Bile duct (tissue), 1 donor: ENCODE measurements around the genes SLC25A27, PLA2G7, ADGRF1, CD2AP, ADGRF4, OPN5, DEFB110, DEFB112, TFAP2D and TFAP2B.

GRCh38 chr6:46652465-46653547 lies at the start of gene SLC25A27:
Gene SLC25A27, plus strand, starts transcription at chr6:46652975.
- PRO-cap, result bidirectional peak, plus-strand start at chr6:46652985, minus-strand start at chr6:46652791; bidirectional peak, plus-strand start at chr6:46653151, minus-strand start at chr6:46653194

DNA sequence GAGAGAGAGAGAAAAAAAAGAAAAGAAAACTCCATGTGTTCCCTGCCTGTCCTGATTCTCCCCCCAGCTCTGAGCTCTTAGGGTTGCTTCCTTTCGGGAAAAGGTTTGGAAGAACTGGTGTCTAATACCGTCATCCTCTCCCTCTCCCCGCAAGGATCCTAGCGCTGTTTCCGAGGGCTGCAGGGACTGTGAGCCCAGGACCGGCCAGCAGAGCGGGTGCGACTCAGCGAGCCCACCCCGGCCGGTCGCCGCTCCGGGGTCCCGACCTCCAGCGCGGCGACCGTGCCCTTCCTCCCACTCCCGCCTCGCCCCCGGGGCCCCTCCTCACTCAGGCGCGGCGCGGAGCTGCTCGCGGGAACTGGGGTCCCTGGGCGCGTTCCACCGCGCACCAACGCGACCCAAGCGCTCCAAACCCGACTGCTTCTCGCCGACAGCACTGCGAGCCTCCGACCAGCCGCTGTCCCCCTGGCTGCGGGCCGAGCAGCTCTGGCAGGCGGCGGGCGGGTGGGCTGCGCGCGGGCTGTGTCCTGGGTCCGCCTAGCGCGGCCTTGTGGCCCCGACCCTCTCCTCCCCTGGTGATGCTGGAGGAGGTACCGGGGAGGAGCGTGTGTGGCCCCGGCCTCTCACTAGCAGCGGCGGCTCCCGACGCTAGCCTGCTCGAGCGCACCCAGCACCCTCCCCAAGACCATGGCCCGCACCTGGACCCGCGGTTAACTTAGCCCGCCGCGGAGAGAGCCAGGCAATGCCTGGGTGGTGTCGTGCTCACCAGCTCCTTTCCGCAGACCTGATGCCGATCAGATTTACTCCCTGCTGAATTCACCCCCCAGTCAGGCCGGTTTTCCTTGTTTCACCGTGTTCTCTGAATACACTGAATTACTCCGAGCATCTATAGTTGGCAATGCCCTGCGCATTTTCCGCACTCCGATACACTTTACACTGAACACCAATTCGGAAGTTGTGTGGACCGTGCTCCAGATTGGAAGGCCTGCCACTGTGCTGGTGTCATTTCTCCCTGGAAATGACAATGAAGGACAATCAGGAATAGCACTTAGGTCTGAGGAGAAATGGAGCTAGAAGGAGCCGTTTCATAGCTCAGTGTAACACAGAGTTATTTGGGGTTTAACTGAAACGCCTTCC lies at the start of gene PLA2G7:
TSS of gene PLA2G7 (minus strand) at position 524 of the 1,137 bp plus-strand sequence.
- PRO-cap, result bidirectional peak, plus-strand start at position 186 of the sequence, minus-strand start at position 71 of the sequence; bidirectional peak, plus-strand start at position 626 of the sequence, minus-strand start at position 524 of the sequence

GRCh38 chr6:47041993-47042621 lies at the start of gene ADGRF1:
Gene ADGRF1, minus strand, starts transcription at chr6:47042332.
- PRO-cap, result bidirectional peak, plus-strand start at chr6:47042452, minus-strand start at chr6:47042363

GRCh38 chr6:47083759-47083981 lies 41.5 kb upstream of the ADGRF1 start:
- PRO-cap, result no peak

- PRO-cap, result no peak
These were observed 72.1 kb upstream of the CD2AP start for GRCh38 chr6:47405368-47405974.

DNA sequence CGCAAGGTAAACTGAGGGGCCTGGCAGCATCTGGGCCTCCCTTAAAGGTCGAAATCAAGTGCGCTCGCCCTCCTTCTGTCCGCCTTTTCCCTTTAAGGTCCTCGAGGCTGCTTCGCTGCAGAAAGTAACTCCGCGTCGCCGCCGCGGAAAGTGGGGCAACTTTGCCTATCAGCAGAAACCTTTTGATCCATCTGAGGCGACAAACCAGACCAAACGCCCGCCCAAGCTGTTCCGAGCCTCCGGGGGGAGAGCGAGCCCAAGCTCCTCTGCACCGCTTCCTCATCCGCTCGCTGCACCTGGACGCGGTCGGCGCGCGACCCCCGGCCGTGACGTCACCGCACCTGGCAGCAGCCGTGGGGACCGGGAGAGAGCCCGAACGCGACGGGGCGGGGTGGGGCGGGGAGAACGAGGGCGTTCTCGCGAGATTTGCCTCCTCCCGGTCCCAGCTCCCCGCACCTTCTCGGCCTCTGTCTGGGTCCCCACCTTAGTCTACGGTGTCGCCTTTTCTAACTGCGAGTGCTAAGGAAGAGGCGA lies at the start of gene CD2AP:
TSS of gene CD2AP (plus strand) at position 466 of the 534 bp plus-strand sequence.
- PRO-cap, result bidirectional peak, plus-strand start at position 487 of the sequence, minus-strand start at position 270 of the sequence

DNA sequence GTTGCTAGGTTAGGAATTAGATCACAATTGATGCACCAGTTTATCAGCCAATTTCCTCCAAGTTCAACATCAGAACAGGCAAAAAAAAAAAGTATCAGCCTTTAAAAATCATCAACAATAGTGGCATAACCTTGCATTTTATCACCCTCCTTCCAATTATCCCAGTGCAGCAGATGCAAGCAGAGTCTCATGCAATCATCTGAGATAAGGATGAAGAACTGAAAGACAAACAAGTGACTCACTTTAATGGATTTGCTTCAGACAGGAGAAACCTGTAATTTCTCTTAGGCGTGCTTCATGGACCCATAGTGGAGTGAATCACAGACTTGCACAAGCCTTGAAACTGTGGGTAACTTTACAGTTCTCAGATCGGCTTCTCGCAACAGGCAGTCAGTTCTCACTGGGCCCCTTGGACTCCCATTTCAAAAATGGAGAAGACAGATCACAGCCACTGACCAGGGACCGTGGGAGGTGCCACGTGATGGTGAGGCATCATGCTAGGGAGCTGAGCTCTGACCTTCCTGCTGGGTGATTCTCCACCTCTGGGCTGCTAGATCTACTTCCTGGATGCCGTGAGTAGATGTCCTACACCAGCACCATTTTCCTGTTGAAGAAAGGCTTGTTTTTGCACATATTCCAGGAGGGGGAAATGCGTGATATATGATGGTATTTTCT lies at the start of gene ADGRF4:
TSS of gene ADGRF4 (plus strand) at position 358 of the 675 bp plus-strand sequence.
- PRO-cap, result no peak

- PRO-cap, result no peak
These were observed at the start of gene OPN5 for GRCh38 chr6:47781766-47782211. Gene OPN5, plus strand, starts transcription at chr6:47782032.

GRCh38 chr6:48091044-48091737 lies 19.8 kb downstream of the PTCHD4 start:
- PRO-cap, result no peak

DNA sequence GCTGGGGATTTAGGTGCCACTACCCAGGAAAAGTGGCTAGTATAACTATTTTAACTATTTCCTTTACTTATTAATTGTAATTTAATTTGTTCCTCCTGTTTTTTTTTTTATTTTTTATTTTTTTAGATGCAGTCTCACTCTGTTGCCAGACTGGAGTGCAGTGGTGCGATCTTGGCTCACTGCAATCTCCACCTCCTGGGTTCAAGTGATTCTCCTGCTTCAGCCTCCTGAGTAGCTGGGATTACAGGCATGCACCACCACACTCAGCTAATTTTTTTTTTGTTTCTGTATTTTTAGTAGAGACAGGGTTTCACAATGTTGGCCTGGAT lies 167.4 kb downstream of the MMUT start:
- PRO-cap, result no peak

GRCh38 chr6:49500877-49501280 lies 1.2 kb downstream of the GLYATL3 start:
- PRO-cap, result no peak

GRCh38 chr6:49506608-49507002 lies 6.9 kb downstream of the GLYATL3 start:
- PRO-cap, result no peak

DNA sequence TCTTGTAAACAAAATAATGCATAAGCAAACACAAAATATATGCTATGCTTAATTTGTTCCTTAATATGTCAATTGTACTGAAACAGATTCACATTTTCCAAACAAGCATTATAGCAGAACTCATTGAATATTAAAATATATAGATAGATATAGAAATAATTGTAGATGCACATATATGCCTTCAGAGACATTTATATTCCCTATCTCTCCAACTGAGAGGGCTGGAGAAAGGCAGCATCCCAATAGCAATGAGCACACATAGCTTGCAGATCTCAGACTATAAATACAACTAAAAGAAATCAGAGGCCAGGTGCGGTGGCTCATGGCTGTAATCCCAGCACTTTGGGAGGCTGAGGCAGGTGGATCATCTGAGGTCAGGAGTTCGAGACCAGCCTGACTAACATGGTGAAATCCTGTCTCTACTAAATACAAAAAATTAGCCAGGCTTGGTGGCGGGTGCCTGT lies 42.9 kb downstream of the C6orf141 start:
- PRO-cap, result no peak

GRCh38 chr6:49635777-49636659 lies 621 bp downstream of the RHAG start:
- PRO-cap, result no peak

DNA sequence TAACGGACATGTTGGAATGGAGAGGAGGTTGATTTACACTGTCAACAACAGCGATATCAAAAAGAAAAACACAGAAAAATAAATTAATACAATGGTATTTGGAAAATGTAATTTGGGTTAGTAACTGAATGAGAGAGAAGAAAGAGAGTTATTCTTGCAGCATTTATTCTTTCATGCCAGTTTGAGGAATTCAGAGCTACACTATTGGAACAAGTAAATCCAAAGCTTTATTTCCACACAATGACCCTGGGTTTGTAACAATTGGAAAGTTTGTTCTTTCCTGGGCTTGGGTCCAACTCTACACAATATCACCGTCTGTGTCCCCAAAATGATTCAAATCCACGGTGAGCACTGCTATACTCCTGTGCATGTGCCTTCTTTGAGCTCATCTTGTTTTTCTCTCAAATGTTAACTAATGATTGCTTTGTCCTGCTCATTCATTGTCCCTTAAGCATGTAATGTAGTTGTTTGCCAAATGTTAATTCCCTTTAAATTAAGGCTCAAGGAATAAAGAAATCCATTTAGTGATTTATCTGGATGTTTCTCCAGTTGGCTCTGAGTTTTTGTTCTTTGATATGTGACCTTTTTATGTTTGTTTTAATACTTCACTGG lies 20.4 kb upstream of the CRISP3 start:
- PRO-cap, result no peak

DNA sequence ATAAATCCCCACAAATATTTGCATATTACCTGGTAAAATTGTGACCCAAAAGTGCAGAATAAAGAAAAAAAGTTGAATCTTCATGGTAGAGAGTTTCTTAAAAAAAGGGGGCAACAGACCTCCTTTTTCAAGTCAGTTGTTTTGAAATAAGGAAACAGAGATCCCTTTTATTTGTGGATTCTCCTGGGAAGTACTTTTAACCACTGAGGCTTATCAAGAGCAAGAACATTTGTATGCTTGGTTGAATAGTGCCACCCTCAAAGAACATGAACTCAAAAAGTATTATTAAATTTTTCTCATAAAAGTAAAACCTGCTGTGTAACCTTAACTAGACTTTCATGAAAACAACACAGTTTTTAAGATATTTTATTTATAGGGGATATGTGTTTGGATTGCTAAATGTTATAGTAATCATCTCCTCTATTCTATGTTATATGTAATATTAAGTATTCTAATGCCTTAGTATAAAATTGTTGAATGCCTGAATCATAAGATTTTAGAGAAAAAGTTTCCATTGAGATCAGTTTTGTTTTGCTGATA lies at the start of gene DEFB110:
TSS of gene DEFB110 (minus strand) at position 143 of the 540 bp plus-strand sequence.
- PRO-cap, result no peak

DNA sequence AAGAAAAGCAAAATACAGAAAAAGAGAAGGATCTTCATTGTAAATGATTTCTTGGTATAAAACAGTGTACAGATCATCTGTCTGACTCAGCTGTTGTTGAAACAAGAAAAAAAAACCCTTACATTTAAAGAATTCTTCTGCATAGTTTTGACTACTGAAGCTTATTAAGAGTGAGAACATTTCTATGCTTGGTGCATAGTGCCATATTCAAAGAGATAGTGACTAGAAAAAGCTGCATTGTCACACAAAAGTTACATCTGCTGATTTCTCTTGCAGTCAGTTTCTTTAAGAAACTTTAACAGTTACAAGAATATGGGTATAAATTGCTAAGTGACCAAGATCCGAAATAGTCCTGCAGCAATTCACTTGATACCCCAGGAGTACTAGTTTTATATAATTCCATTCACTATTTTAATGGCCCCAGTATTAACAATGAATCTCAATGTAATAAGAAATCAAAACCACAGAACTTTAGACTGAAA lies at the start of gene DEFB112:
TSS of gene DEFB112 (minus strand) at position 98 of the 482 bp plus-strand sequence.
- PRO-cap, result no peak

DNA sequence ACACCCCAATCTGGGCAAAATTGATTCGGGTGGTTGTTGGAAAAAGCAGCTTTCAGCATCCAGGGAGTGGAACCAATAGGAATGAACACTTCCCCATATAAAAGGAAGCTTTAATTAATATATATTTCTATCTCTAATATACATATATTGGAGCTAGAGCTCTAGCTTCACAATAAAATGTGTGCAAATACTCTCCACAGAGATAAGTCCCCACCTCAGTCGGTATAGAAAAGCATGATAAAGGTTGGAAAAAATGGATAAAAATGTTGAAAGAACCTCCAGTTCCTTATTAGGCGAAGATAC lies at the start of gene TFAP2D:
TSS of gene TFAP2D (plus strand) at position 152 of the 303 bp plus-strand sequence.
- PRO-cap, result no peak

GRCh38 chr6:50818300-50819007 lies at the start of gene TFAP2B:
Gene TFAP2B, plus strand, starts transcription at chr6:50818871.
- PRO-cap, result no peak

DNA sequence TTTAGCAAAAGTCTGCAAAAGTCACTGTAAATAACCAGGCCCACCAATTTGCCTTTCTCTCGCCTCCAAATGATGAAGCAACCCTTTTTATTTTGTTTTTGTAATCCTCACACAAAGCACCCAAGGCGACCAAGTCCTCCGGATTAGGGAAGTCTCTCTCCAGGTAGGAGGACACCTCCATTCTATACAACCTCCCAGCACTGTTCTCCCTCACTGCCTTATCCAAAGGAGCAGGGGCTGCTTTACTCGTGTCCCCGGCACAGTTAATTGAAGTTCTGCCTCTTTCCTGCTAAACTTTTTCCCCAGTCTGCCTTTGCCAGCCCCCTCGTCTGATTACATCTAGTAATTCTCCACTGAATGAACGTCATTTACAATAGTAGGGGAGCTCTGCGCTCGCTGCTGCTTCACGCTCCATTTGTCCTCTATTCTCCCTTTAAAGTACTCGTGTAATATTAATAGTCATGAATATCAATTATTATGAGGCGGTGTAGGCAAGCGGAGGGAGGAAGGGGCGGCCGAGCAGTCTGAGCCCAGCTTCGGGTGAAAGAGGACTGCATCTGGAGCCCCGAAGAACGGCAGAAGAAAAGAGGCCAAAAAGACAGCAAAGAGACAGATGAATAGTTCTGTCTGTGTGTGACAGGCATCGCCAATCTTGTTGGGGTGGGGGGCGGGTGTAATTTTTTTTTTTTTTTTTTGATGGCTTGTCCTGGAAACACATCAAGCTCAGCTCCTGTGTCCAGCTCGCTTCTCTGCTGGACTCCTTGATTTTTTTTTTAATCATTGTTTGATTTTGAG lies 2.8 kb downstream of the TFAP2B start:
- PRO-cap, result no peak